Lower leg skin (tissue), 2 donors: ENCODE data around the gene LMAN2L.

DNA sequence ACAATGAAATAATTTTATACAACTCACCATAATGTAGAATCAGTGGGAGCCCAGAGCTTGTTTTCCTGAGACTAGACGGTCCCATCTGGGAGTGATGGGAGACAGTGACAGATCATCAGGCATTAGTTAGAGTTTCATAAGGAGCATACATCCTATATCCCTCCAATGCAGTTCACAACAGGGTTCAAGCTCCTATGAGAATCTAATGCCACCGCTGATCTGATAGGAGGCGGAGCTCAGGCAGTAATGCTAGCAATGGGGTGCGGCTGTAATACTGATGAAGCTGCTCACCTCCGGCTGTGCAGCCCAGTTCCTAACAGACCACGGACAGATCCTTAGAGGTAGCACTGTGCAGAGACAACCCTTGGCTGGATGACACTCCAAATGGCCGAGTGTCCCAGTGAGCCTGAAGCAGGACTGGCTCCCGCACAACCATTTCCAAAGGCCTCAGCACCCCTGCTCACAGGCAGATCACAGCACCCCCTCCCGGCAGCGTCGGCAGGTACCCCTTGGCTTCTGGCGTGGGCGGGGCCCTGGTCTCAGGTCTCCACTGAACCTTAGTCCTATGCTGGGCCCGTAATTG, 3.2 kb downstream of the DUSP2 start:
- PRO-cap, result no peak
- RAMPAGE, long total RNA, 2 experiments, result no peak in any of the 2 experiments

DNA sequence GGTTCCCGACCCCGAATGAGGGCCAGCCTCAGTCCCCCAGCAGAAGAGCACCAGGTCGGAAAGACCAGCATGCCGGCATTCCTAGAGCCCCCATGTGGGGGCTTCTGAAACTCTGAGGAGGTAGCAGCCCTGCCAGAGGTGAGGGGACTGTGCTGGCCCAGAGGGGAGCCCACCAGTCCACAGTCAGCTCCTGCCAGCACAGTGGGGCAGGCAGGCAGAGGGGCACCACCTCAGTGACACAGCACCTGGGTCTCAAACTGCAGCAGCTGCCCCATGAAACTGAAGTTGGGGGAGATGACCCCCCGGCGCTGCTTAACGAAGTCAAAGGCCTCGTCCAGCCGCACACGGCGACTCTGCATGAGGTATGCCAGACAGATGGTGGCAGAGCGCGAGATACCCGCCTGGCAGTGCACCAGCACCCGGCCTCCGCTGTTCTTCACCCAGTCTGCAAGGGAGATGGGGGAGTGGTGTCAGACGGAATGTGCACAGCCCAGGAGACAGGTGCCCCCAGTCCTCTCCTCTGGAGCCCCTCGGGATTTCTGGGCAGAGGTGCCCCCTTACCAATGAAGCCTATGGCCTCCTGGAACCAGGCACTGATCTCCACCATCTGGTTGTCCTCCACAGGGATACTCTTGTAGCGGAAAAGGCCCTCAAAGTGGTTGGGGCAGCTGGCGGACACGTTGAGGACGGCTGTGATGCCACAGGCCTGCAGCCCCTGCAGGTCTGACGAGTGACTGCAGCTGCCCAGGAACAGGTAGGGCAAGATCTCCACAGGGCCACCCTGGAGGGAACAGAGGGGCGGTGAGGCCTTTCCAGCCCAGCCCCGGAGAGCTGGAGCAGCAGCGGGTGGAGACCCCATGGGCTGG, 1.4 kb downstream of the DUSP2 start:
- PRO-cap, result no peak
- RAMPAGE, long total RNA, 2 experiments, result no peak in any of the 2 experiments

- PRO-cap, result no peak
- RAMPAGE, long total RNA, 2 experiments, result no peak in any of the 2 experiments
These were observed 766 bp downstream of the DUSP2 start for GRCh38 chr2:96144459-96144888.

DNA sequence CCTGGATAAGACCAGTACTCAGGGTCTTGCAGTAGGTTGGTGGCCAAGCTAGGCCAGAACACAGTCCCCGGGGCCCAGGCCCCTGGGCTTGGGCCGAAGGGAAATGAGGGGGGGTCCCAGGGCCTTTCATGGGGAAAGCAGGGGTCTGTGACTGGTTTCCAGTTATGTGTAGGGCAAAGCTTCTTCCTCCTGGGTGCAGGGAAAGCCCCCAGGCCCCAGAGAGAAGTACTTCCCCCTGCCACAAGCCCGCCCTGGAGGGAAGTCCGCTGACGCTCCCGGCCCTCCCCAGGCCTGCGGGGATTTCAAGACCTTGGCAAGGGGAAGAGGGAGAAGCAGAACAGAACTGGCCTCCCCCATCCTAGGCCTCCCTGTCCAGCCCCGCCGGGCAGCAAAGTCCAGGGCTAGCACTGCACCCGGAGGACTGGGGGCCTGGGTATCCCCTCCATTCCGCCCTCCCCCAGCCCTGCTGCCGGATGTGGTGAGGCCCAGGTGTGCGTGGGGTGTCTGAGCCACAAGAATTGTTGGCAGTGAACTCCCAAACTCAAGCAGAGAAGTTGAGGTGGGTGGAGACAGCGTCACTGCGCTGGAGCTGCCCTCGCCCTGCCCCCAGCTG, 900 bp upstream of the DUSP2 start:
- PRO-cap, result unidirectional peak, plus-strand start at position 335 of the sequence; bidirectional peak, plus-strand start at position 548 of the sequence, minus-strand start at position 465 of the sequence
- RAMPAGE, long total RNA, 2 experiments, result no peak in any of the 2 experiments

- PRO-cap, result no peak
- RAMPAGE, long total RNA, 2 experiments, result no peak in any of the 2 experiments
These were observed 1.6 kb upstream of the DUSP2 start for GRCh38 chr2:96146647-96147471.

- PRO-cap, result no peak
- RAMPAGE, long total RNA, 2 experiments, result no peak in any of the 2 experiments
These were observed 14.9 kb downstream of the TMEM127 start for GRCh38 chr2:96250780-96251313.

- PRO-cap, result no peak
- RAMPAGE, long total RNA, 2 experiments, result no peak in any of the 2 experiments
These were observed 21.3 kb downstream of the NCAPH start for GRCh38 chr2:96356699-96357453.

DNA sequence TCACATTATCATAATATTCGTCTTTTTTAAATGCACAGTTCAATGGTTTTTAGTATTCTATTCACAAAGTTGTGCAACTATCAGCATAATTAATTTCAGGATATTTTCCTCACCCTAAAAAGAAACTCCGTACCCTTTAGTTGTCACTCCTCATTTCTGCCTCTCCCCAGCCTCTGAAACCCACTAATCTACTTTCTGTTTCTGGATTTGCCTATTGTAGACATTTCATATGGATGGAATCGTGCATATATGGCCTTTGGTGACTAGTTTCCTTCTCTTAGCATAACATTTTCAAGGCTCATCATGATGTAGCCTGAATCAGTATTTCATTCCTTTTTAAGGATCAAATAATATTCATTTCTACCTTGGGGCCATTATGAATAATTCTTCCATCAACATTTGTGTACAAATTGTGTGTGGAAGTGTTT, 18.5 kb downstream of the NEURL3 start:
- PRO-cap, result no peak
- RAMPAGE, long total RNA, 2 experiments, result no peak in any of the 2 experiments

- PRO-cap, result unidirectional peak, minus-strand start at chr2:96528185
- RAMPAGE, long total RNA, 2 experiments, result no peak in any of the 2 experiments
These were observed 8.1 kb upstream of the ARID5A start for GRCh38 chr2:96527985-96529295.

DNA sequence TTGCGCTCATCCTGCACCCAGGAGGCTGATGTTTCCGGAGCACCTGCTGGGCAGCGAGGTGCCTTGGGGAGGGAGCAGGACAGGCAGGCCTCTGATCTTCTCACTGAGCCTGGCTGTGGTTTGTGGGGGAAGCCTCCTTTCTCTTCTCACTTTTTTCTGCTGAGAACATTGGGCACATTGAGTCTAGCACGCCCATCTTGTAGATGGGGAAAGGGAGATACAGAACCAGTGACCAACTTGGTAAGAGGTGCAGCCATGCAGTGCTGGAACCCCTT, 2.4 kb downstream of the ARID5A start:
- PRO-cap, result no peak
- RAMPAGE, long total RNA, 2 experiments, result no peak in any of the 2 experiments

DNA sequence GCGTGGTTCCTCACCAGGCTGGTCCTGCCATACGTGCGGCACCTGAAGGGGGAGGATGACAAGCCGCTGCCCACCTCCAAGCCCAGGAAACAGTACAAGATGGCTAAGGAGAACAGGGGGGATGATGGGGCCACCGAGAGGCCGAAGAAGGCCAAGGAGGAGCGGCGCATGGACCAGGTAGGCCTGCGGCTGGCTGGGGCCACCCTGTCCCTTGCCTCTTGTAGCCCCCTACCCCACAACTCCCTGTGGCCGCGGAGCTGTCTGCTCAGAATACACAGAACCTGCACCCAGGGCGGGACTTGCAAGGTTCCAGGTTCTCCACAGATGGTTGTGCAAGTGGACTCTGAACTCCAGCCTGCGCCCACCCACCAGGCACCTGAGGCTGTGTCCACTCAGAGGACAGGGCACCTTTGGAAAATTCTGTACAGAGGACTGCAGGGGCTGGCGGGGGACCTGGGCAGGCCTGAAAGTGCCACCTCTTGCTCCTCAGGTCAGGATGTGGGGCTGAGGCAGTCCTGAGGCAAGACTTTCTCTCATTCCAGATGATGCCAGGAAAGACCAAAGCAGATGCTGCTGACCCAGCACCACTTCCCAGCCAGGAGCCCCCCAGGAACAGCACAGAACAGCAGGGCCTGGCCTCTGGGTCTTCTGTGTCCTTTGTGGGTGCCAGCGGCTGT, 14.1 kb downstream of the ARID5A start:
- PRO-cap, result no peak
- RAMPAGE, long total RNA, 2 experiments, result no peak in any of the 2 experiments

DNA sequence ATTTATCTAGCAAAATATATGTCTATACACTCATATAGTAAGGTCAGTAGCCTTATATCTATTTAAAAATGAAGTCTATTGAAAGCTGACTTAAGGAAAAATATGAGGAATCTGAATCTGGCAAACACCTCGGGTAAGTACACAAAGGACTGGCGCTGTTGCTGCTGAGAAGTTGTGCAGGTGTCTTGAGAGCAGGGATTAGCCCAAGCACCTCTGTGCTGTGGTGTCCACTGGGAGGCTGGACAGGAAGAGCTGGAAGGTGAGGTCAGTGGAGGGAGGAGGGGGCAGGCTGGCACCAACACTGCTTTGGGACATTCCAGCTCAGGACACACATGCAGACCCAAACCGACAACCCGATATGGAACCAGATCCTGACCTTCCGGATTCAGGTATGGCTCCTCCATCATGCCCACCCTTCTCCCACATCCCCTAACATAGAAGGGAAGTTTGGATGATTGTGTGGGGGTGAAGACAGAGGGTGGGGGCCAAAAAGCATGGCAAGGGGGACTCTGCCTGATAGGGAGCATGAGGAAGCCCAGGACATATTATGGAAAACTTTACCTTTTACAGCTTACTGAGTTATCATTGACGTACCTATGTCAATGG, 20.7 kb downstream of the FER1L5 start:
- PRO-cap, result no peak
- RAMPAGE, long total RNA, 2 experiments, result no peak in any of the 2 experiments

DNA sequence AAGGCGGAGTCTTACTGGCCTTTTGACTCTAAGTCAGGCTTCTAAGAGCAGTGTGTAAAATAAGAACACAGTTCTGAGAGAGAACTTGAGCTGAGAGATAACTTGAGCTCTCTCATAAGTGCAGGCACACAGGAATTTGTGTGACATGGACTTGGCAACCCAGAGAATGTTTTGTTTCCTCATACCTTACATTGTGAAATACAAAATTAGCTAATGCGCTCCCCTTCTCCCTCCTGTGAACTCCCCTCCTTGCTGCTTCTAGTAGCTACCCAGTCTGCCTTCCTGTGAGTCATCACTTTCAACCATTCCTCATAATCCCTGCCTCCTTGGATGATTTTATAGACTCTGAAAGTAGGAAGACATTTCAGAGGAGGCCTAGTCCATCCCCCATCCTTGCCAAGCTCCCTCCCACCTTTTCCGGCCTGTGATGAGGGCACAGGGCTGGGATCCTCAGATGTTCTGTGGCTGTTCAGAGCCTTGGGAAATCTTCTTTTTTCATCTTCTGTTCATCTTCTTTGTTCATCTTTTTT, 22.6 kb downstream of the FER1L5 start:
- PRO-cap, result no peak
- RAMPAGE, long total RNA, 2 experiments, result no peak in any of the 2 experiments

DNA sequence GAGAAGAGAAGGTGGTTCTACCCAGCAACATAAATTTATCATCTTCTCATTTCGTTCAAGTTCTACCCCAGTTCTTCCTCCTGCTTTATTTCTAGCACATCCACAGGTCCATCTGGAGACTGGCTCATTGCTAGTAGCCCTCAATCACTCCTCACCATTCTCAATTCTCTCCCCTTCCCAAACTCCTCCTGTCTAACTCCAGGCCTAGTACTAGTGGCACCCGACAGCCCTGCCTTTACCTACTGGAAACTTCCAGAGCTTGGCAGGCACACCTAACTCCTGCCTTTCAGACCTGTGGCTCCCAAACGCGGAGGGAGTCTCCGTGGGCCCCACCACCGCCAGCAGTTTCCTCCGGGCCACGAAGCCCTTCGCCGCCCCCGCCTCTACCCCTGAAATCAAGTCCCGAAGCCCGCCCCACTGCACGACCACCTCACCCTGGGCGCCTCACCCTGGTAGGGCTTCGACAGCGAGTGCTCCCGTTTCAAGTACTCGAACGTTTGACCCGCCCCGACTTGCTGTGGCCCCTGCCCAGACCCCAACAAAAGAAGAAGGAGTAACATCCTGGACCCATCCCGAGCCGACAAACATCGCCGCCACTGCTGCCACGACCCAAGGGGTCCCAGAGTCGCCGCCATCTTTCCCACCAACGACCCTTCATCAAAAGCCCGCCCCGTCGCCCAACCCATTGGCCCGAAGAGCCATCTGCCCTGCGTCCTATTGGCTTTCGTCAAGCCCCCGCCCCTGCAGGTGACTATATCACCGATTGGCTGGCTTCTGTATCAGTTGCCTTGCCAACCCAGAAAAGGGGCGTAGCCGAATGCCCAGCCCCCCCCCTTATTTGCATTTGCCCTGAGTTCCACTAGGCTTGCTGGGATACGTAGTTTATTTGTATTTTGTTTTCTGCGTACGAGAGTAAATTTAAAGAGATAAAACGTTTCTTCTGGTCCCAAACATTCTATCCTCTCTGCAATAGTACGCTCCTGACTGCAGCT, at the start of gene LMAN2L:
Gene LMAN2L, minus strand, starts transcription at position 659 of the 992 bp plus-strand sequence.
- PRO-cap, result bidirectional peak, plus-strand start at position 949 of the sequence, minus-strand start at position 656 of the sequence
- RAMPAGE, long total RNA, 2 experiments, result start-site peak on the minus strand in 2 of 2 experiments, centred at positions 639 to 657 of the sequence, 35 to 56 reads per replicate

GRCh38 chr2:96761344-96761655, 598 bp downstream of the CNNM4 start:
- PRO-cap, result no peak
- RAMPAGE, long total RNA, 2 experiments, result no peak in any of the 2 experiments

- PRO-cap, result no peak
- RAMPAGE, long total RNA, 2 experiments, result no peak in any of the 2 experiments
These were observed 28.1 kb upstream of the SEMA4C start for GRCh38 chr2:96897843-96898420.

DNA sequence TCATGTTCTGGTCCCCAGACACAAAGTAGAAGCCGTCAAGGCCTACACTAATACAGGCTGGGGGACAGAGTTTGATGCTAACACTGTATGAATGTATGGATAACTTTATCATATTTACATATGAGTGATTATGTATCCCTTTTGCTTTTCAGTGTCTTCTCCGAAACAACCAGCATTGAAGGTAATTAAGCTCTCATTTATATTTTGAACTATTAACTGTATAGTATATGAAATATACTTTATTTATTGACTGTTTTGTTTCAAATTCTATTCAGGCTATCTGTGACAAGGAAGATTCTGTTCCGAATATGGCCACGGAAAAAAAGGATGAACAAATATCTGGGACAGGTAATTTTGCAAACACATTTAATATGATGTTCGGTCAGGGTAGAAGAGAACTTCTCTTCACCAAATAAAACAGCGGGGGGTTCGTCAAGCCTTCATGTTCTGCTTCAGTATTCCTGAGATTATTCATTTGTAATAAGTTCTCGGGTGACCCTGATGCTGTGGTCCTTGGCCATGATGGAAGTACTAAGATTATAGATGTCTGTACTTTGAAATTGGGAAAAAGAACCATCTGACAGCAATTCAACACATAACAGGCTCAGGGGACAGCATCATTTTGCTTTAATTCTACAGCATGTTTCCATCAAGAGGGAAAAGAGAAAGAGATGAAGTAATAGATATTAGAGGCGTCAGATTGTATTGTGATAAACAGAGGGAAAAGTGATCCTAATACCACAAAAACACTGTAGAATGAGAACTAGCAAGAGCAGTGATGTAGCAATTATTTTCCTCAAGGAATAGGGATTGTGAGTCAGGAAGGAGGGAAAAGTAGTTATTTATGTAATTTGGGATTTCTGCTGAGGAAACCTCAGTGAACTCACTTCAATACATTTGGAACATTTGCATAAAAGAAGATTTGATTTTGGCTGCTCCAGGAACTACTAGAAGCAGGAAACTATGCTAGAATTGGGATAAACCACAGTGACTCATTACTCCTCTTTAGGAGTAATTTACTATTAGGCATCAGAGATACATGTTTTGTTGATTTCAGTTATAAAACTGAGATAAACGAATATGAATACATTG, 98.8 kb downstream of the ANKRD36 start:
- PRO-cap, result no peak
- RAMPAGE, long total RNA, 2 experiments, result start-site peak on the plus strand in 1 of 2 experiments, centred at position 305 of the sequence, 27 reads per replicate

- PRO-cap, result no peak
- RAMPAGE, long total RNA, 2 experiments, result no peak in any of the 2 experiments
These were observed 51.6 kb downstream of the ANKRD36B start for GRCh38 chr2:97538037-97538416.

DNA sequence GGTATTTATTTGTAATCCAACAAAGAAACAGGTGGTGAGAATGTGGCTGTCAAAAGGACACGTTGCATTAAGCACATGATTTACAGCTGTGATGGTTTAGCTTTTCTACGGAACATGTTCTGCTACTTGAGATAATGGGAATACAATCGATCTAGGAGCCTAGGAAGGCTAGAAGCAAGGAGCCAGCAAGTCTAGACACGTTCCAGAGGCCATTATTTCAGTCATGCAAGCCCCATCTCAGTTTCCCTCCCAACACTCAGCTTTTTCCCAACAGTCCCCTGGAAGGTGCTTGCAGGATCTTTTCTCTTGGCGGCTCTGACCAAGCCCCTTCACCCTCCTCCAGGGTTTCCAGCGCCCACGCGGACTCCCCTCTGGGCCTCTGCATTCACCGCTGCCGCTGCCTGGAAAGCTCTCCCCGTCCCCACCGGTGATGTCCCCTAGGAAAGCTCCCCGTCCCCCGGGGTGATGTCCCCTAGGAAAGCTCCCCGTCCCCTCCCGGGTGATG, 27.7 kb downstream of the ZAP70 start:
- PRO-cap, result no peak
- RAMPAGE, long total RNA, 2 experiments, result no peak in any of the 2 experiments

DNA sequence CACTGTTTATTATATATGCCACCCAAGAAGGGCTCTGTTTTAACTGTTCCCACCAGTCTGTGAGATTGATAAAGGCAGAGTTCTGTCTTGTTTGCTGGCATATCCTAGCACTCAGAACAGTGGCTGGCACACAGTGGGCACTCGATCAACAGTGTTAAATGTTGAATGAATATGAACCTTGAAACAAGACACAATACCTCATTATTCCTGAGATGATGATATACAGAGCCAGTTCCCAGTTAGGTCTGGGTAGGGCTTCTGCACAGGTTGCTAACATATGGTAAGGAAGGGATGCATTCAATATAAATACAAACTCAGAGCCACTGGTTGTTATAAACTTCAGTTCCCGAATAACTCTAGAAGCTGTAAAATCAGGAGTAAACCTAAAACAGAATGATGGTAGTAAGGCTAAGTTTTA, 81.4 kb downstream of the ZAP70 start:
- PRO-cap, result no peak
- RAMPAGE, long total RNA, 2 experiments, result no peak in any of the 2 experiments